SK-N-DZ (cell line): Measurements from ENCODE around the genes CXCR6 and FYCO1.

DNA sequence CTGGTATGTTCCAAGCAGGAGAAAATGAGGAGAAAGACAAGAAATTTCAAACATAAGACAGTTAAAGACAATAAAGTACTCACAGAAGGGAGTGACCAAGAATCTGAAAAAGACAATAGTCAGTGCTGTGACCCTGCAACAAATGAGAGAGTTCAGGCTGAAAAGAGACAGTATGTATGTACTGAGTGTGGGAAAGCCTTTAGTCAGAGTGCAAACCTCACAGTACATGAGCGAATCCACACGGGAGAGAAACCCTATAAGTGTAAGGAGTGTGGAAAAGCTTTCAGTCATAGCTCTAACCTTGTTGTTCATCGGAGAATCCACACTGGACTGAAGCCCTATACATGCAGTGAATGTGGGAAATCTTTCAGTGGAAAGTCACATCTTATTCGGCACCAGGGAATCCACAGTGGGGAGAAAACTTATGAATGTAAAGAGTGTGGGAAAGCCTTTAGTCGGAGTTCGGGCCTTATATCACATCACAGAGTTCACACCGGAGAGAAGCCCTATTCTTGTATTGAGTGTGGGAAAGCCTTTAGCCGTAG lies 9.5 kb downstream of the ZNF660 start:
RAMPAGE:
- cytosol, long total RNA, result no peak
- nucleus, long total RNA, result no peak

DNA sequence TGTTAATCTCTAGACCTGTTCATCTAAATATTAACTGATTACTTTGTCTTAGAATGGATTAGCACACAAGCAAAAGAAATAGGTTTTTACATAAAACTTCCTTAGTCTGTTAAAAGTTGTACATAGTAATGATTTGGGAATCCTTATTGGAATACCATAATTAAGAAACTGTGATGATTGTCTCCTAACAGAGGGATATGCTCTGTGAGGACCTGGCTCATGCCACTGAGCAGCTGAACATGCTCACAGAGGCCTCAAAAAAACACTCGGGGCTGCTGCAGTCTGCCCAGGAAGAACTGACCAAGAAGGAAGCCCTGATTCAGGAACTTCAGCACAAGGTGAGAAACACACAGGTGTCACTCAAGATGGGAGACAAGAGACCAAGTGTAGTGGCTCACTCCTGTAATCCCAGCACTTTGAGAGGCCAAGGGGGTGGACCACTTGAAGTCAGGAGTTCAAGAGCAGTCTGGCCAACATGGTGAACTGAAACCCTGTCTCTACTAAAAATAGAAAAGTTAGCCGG lies 23.6 kb upstream of the TMEM42 start:
RAMPAGE:
- cytosol, long total RNA, result no peak
- nucleus, long total RNA, result no peak

DNA sequence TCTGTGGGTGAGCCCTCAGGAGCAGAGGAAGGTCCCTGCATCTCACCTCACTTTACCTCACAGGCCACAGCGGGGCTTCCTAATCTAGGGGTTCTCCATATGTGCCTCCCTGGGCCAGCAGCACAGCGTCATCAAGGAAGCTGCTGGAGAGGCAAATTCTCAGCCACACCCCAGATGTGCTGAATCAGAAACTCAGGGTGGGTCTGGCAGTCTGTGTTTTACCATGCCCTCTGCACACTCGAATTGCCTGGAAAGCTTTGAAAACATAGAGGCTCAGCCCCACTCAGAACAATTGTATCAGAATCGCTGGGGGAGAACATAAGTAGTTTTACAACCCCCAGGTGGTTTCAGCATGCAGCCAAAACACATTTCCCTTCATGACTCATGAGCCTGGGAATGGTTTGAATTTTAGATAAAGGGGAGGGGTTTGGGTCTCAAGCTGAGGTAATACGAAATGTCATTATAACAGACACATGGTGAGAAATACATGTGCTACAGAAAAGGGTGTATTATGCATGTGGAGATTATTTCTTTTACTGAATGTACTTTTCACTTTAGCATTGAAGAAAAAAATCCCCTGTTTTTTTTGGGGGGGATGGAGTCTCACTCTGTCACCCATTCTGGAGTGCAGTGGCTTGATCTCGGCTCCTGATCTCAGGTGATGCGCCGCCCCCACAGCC lies 9.6 kb downstream of the TGM4 start:
RAMPAGE:
- cytosol, long total RNA, result no peak
- nucleus, long total RNA, result no peak

DNA sequence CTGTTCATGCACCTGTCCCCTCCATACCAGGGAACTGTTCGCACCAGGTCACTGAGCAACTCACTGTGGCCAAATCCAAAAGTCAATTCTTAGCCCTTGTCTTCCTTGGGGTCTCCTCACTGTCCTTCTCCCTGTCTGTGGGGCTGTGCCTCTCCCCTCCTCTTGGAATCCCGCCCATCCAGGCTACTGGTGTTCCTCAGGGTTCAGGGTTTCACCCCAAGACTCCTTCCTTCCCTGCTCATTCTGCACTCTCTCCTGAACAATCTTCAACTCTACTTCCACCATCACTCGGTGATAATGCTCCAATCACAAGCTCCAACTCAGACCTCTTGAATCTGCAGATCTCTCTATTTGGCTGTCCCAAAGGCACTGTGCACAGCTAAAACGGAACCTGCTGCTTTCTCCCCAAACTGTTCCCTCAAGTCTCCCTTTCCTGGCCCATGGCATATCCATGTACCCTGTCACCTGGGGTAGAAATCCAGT lies 24.2 kb downstream of the ZDHHC3 start:
RAMPAGE:
- cytosol, long total RNA, result no peak
- nucleus, long total RNA, result no peak

DNA sequence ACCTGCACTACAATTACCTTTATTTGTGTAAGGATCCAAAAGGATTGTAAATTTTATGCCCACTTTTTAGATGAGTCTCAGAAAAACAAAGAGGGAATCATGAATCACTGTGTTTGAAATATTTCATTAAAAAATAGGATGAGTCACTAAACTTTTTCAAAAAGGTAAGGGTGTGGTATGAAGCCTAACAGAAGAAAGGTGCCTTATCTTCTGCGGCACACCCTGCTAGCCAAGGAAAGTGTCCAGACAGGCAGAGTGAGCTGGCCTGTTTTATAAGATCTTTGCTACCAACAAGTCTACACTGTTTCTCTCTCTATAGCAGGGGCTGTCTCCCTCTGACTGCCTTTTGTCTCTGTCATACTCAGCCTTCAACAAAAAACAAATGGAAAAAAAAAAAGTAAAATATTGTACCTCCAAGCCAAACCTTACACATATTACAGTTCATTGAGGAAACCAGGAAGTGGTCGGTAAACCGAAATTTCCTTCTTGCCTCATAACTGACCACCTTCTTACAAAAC lies 9.2 kb downstream of the ZDHHC3 start:
RAMPAGE:
- cytosol, long total RNA, result no peak
- nucleus, long total RNA, result no peak

RAMPAGE:
- cytosol, long total RNA, result no peak
- nucleus, long total RNA, result no peak
These were observed 24.8 kb downstream of the EXOSC7 start for GRCh38 chr3:45000625-45001384.

DNA sequence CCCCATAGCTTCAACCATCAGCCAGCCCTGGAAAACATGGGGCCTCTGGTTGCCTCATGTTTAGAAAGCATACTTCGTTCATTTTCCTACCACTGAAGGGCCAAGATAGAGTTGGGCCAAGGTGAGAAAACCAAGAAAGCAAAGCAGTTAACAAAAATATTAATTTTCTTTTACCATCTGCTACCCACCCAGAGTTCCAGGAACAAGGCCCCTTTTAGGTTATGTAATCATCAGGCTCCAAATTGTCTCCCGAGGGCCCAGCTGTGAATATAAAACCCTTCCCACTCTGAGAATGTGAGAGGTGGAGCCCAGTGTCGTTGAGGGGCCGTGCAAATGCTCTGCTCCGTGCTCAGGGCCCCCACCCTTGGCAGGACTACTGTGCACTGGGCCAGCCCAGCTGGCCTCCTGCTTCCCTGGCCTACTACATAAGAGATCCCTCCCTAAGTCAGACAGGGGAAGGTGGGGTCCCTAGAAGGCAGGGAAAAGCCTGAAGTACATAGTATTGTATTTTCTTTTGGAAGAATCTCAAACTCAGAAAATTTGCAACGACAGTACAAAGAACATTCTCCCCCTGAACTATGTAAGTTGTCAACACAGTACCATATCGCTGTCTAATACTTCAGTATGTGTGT lies 4.6 kb upstream of the CLEC3B start:
RAMPAGE:
- cytosol, long total RNA, result no peak
- nucleus, long total RNA, result no peak

RAMPAGE:
- cytosol, long total RNA, result no peak
- nucleus, long total RNA, result no peak
These were observed 9.7 kb downstream of the CLEC3B start for GRCh38 chr3:45035512-45036521.

RAMPAGE:
- cytosol, long total RNA, result no peak
- nucleus, long total RNA, result no peak
These were observed 1.1 kb downstream of the LIMD1 start for GRCh38 chr3:45595404-45596215.

DNA sequence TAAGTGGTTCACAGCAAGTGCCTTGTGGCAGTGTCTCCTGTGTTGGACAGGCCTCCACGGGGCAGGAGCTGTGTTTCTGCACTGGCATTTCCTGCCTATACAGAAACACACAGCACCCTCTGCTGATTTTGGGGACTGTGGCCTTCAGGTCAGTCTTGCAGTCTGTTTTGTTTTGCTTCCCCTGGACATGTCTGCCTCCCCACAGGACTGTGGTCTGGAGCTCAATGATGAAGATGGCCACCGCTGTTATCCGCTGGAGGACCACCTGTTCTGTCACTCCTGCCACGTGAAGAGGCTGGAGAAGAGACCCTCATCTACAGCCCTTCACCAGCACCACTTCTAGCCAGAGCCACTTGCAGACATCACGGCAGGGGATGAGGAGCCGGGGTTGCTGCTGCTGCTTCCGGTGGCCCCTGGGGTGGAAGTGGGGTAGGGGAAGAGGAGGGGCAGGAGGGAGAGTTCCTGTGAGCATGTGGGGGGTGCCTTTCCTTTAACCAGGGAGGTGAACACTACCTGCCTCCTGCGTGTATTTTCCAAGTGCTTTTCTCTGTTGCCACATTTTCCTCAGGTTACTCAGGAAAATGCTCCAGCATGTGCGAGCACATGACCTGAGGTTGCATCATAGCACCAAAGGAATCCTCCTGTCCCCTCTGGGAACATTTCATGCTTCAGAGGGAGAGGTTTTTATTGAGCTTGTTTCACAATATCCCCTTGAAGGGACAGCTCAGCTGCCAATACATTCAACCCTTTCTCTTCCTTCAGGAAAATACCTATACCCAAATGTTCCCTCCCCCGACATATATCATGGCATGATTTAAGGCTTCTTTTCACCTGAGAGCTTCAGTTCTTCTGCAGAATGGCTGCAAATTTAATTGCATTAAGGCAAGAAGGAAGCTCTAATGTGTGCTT lies 12.2 kb upstream of the SACM1L start:
RAMPAGE:
- cytosol, long total RNA, result no peak
- nucleus, long total RNA, result no peak

DNA sequence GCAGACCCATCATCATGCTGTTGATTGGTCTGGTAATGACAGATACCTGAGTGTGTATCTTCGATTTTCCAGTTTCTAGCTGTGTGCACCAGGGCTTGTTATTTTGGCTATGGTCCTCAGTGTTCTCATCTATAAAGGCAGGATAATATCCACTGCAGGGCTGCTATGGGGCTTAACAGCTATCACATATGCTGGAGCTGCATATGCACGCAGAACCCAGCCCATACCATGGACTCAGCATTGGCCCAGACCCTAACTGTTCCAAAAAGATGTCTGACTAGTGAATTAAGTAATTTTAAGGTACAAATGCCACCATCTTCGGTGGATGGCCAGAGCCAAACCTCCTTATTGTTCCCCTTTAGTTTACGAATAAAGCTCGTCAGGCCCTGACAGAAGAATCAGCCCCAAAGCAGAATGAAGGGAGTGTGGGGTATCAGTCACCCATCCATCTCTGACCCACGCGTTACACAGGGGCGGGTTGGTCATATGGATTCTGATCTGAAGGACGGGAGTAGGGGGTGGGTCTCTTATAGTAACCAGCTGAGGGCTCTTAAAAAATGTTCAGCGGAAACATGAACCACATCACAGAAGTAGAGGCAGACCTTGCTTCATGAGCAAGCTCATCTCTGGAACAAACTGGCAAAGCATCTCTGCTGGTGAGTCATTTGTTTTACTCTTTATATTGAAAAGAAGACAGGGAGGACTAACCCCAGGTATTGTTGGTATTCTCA lies at the start of gene CXCR6:
CXCR6 (plus strand) TSS at position 580 of the 731 bp plus-strand sequence.
RAMPAGE:
- cytosol, long total RNA, result no peak
- nucleus, long total RNA, result no peak

DNA sequence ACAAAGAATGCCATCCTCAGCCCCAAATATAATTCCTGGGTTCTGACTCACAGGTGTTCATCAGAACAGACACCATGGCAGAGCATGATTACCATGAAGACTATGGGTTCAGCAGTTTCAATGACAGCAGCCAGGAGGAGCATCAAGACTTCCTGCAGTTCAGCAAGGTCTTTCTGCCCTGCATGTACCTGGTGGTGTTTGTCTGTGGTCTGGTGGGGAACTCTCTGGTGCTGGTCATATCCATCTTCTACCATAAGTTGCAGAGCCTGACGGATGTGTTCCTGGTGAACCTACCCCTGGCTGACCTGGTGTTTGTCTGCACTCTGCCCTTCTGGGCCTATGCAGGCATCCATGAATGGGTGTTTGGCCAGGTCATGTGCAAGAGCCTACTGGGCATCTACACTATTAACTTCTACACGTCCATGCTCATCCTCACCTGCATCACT lies 3.2 kb downstream of the CXCR6 start:
RAMPAGE:
- cytosol, long total RNA, result no peak
- nucleus, long total RNA, result no peak

DNA sequence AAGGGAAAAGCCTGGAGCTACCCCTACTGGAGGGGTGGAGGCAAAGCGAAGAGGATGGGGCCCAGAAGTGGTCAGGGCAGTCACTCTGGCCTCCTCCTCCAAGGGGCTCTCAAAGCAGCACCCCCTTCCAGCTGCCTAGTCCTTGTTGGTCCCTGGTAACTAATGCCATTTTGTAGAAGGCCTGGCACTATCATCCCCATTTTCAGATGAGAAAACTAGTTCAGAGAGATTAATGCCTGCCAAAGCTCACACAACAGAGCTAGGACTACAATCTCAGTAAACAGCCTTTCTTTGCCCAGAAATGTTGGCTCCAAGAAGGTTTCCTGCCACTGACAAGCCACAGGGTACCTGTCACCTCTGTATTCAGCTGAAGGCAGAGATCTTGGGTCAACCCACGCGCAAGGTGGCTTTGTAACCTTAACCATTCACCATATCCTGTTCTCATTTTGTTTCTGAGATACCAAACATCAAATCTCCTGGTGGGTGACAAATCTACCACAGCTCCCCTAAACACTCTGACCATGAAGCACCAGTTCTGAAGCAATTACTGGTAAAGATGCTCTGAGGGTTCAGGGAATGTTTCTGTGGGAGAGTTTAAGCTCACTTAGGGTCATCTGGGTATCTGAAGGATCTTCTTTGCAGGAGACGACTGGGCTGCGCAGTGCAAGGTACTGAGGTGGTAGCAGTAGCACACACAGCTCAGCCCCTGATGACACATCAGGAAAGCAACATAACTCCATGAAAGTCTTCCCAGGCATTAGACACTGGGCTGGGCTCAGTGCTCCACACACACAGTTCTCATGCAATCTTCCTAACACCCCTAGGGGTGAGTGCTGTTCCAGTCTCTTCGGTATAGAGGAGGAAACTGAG lies 7.4 kb downstream of the CXCR6 start:
RAMPAGE:
- cytosol, long total RNA, result no peak
- nucleus, long total RNA, result no peak

GRCh38 chr3:45964770-45965271 lies 21.6 kb downstream of the CXCR6 start:
RAMPAGE:
- cytosol, long total RNA, result no peak
- nucleus, long total RNA, result no peak

RAMPAGE:
- cytosol, long total RNA, result no peak
- nucleus, long total RNA, result no peak
These were observed at the start of gene FYCO1 for GRCh38 chr3:45995442-45996252. TSS of gene FYCO1 (minus strand) at chr3:45995824.

GRCh38 chr3:46130623-46131414 lies 77.3 kb downstream of the CCR1 start:
RAMPAGE:
- cytosol, long total RNA, result no peak
- nucleus, long total RNA, result no peak

RAMPAGE:
- cytosol, long total RNA, result no peak
- nucleus, long total RNA, result no peak
These were observed 13.3 kb downstream of the CCR5 start for GRCh38 chr3:46384047-46384457.

GRCh38 chr3:46386001-46386754 lies 15.4 kb downstream of the CCR5 start:
RAMPAGE:
- cytosol, long total RNA, result no peak
- nucleus, long total RNA, result no peak

GRCh38 chr3:46405058-46406198 lies 1.6 kb upstream of the CCRL2 start:
RAMPAGE:
- cytosol, long total RNA, result no peak
- nucleus, long total RNA, result no peak

DNA sequence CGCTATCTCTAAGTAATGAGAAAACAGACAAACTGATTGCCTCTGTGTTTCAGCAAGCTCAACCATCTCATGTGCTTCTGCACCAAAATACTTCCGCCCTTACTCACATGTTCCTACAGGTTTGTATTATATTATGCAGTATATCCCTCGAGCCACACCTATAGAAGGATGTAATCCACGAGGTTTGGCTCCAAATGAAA lies 22.5 kb downstream of the CCRL2 start:
RAMPAGE:
- cytosol, long total RNA, result no peak
- nucleus, long total RNA, result no peak